REH cell (cell line): ENCODE data around the gene MTHFSD.

GRCh38 chr16:85690425-85691006, 1.8 kb upstream of the GINS2 start:
- PRO-cap, result no peak

DNA sequence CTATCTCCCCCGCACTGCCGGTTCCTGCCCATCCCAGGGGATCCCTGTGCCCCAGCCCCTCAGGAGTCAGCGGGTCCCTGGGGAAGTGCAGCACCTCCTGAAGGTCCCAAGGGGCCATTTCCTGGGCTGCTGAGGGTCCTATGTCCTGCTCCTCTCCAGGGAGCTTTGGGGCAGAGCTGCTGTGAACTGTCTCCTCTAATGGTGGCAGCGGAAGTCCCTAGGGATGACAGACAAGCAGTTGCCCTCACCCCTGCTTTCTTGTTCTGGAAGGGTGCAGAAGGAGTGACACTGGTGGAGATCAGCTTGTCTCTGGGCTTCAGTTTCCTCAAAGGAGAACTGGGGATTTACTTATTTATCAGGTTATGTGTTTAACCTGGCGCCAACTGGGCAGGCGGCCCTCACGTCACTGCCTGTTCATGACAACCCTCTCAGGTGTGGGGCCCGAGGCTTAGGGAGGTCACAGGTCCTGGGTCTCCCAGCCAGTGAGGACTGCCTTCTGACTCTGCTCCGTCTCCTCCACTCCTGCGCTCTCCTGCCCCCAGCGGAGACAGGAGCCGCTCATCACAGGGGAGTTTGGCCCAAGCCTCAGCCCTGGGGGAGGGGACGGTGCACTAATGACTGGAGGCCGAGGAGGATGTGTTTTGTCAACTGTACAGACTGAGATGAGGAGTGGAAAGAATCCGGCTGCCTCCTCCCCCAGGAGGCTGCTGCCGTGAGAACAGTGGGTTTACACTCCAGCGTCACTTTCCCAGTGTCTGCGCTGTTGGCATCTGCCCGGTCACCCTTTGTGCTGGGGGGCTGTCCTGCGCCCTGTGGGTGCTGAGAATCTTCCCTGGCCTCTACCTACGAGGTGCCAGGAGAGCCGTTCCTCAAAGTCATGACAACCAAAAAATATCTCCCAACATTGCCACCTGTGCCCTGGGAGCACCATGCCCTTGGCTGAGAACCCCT, 2.1 kb upstream of the C16orf74 start:
- PRO-cap, result no peak

- PRO-cap, result no peak
Measured at GRCh38 chr16:85801612-85802344, 2.3 kb downstream of the COX4I1 start.

- PRO-cap, result no peak
Measured at GRCh38 chr16:85838287-85838740, 38.8 kb downstream of the COX4I1 start.

- PRO-cap, result bidirectional peak, plus-strand start at chr16:85928679, minus-strand start at chr16:85928571
Measured at GRCh38 chr16:85928260-85928876, 29.4 kb downstream of the IRF8 start.

- PRO-cap, result no peak
Measured at GRCh38 chr16:85939995-85940811, 41.2 kb downstream of the IRF8 start.

GRCh38 chr16:85944887-85945688, 46.1 kb downstream of the IRF8 start:
- PRO-cap, result no peak

- PRO-cap, result no peak
Measured at GRCh38 chr16:85984773-85985562, 86.0 kb downstream of the IRF8 start.

DNA sequence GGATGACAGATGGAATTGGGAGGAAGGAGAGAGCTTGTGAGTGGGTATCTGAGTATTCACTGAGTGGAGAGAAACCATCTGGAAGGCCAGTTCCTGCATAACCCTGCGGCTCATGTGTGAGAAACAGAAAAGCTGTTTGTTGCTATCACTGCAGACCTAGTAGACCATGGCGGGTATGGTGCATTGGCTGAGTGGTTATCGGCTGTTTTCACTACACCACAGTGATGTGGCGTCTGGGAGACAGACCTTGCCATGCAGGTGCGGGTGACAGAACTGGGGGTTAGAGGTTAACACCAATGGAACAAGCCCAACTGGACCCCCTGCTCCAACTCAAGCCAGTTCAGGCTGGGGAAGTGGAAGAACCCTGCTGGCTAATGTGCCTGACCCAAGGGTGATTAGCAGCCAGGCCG, 91.8 kb downstream of the IRF8 start:
- PRO-cap, result no peak

DNA sequence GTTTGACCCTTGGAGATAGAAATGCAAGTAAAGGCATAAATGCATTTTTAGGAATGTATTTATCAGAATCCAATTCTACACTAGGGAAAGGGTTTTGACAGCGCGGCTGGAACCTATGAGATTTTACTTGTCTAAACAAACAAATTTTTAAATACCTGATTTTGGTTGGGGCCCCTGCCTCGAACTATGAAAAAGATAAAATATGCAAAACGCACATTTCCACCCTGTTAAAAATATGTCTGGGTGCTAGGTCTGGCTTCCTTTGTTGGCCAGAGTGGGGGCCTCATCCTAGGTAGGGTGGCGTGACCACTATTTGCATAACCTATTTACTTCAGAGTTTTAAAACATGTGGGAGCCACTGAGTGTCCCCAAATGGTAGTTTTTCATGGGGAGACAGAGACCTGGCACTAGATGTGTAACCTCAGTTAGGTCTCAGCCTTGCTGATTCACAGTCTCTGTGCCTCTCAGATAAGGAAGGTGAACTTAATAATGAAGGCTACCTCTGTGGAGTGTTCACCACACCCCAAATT, 103.1 kb downstream of the IRF8 start:
- PRO-cap, result no peak

DNA sequence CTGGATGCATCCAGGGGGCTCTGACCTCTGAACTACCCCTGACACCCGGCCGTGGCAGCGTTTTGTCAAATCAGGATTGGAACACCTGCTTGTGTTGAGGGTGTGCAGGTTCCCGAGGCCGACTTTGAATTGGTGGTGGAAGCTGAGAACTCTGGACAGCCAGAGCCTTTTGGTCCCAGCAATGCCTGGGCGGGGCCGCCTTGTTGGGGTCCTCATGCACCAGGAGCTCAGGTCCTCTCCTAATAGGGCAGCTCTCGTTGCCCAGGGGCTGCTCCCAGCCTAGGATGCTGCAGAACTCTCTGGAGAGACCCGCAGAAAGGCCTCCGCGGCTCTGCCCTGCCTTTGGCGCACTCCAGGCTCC, 153.0 kb downstream of the IRF8 start:
- PRO-cap, result no peak

DNA sequence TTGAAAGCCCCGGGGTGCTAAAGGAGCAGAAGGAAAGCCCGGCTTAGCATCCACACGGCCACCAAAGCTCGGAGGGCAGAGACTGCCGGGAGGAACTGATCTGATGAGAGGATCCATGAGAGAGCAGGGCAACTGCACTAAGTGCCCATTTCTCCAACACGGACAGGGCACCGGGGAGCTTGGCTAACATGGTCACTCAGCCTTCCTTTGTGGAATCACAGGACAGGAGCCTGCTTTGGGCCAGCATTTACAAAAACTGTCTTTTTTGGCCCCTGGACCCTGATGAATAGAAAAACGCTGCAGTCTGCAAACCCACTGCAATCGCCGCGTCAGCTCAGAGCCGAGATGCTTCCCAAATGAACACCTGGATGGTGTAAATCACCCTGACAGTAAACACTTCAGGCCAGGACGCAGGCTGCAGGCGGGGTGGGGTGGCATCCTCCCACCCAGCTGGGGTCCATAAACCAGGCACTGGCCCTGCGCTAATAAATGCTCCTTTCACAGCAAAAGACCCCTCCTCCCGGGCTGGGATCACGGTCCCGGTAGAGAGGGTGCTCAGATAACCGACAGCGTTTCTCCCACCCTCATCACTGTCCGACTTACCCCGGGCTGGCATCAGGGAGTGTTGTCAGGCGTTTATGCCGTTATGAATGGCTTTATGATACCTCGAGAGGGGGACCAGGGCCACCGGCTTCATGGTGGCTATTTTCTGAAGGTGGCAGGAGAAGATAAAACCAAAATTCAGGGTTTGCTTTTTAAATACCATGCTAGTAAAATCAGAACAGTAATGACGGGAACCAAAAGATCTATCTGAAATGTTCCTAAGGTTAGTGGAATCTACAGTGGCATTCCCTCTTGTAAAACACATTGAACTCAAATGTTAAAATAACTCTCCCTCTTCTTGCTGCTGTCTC, 299.6 kb downstream of the IRF8 start:
- PRO-cap, result no peak

GRCh38 chr16:86240747-86240946, 269.7 kb upstream of the FOXF1 start:
- PRO-cap, result no peak

DNA sequence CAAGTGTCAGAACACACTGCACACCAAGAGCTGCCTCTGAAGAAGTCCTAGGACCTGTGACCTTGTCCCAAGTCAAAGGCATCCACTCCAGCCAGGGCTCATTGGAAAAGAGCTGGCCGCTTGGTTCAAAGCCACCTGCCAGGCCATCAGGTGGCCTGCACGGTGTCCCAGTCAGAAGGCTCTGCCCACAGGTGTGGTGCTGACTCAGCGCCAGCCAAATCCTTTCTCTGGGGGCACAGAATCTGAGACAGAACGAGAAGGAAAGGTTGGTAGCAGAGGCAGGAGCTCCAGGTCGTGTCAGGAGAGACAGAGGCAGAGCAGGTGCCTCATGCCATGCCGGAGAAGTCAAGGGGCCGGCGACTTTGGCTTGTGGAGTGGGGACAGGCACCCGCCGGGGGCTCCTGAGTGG, 128.3 kb upstream of the FOXF1 start:
- PRO-cap, result no peak

GRCh38 chr16:86383794-86384349, 126.5 kb upstream of the FOXF1 start:
- PRO-cap, result no peak

- PRO-cap, result no peak
Measured at GRCh38 chr16:86396839-86397431, 113.4 kb upstream of the FOXF1 start.

DNA sequence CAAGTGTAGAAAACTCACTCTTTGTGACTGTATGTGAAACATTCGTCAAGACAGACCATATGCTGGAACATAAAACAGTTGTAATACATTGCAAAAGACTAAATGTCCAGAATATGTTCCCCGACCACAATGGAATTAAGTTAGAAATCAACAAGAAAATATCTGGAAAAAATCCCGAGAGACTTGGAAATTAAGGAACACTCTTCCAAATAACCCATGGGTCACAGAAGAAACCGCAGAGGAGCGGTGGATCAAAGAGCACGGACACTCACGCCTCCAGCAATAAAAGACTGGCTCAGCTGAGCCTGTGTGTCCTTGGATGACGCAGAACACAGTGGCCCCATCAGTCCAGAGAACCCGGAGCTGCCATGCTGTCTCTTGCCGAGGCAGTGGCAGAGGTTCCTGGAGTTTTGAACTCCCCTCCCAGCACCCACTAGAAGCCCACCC, 30.9 kb upstream of the FOXF1 start:
- PRO-cap, result no peak

DNA sequence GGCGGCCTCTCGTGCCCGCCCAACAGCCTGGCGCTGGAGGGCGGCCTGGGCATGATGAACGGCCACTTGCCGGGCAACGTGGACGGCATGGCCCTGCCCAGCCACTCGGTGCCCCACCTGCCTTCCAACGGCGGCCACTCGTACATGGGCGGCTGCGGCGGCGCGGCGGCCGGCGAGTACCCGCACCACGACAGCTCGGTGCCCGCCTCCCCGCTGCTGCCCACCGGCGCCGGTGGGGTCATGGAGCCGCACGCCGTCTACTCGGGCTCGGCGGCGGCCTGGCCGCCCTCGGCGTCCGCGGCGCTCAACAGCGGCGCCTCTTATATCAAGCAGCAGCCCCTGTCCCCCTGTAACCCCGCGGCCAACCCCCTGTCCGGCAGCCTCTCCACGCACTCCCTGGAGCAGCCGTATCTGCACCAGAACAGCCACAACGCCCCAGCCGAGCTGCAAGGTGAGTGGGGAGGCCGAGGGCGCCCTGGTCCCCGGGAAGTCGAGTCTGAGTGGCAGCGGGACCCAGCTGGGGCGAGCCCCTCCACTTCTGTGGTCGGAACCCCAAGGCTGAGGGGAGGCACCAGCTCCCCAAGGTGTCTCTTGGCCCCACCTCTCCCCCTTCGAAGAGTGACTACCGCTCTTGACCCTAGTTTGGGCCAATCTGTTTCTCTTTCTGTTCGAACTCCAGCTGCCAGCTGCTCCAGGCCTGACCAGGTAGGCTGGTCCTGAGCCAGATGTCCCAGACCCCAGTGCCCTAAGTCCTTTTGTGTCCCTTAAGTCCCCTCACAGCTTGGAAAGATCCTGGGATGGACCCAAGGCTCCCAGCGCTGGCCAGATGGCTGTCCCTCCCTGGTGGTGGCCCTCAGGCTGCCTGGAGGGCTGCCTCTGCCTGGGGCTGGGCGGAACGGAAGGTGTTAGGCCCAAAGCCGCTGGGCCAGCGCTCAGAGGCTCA, 1.0 kb downstream of the FOXF1 start:
- PRO-cap, result no peak

GRCh38 chr16:86512131-86512585, 1.8 kb downstream of the FOXF1 start:
- PRO-cap, result no peak

- PRO-cap, result bidirectional peak, plus-strand start at chr16:86555320, minus-strand start at chr16:86555196
Measured at GRCh38 chr16:86554636-86555398, at the start of gene MTHFSD. MTHFSD (minus strand) TSS chr16:86555235.